Ovary (tissue), 7 donors: ENCODE measurements around a stretch of chr12.

GRCh38 chr12:92785927-92787261, 83.6 kb downstream of the PLEKHG7 start:
- PRO-cap, 7 experiments: no peak in any of the 7 experiments
- RAMPAGE, long total RNA, 2 experiments: no peak in any of the 2 experiments

- PRO-cap, 7 experiments: no peak in any of the 7 experiments
- RAMPAGE, long total RNA, 2 experiments: no peak in any of the 2 experiments
Observed at GRCh38 chr12:92827915-92828429, 101.1 kb downstream of the EEA1 start.

GRCh38 chr12:92852061-92852450, 77.0 kb downstream of the EEA1 start:
- PRO-cap, 7 experiments: no peak in any of the 7 experiments
- RAMPAGE, long total RNA, 2 experiments: no peak in any of the 2 experiments

DNA sequence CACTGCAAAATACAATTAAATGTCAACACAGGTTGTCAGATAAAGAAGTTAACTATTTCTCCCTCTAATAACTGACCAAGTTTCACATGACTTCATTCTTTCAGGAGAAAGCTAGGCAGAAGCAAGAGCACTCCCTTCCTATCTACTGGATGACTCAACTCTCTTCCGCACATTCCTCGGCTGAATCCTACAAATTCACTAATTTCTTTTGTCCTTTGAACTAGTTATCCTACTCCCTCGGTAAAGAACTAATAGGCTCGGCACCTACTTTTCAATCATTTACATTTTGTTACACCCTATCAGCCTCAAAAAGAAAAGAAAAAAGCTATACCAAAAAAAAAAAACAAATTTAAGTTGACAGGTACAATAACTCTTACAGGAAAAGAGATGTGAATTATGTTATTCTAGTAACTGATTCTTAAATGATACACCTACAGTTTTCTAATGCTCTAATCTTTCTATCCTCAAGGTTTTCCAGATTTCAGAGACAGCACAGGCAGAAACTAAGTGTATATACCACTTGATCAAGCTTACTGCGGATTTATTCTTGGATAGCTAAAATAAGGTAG, 1.2 kb downstream of the EEA1 start:
- PRO-cap, 7 experiments: peak in 7 of 7 experiments; most common plus-strand start position 95 of the sequence (in 7); most common minus-strand start position 147 of the sequence (in 1)
- RAMPAGE, long total RNA, 2 experiments: no peak in any of the 2 experiments

DNA sequence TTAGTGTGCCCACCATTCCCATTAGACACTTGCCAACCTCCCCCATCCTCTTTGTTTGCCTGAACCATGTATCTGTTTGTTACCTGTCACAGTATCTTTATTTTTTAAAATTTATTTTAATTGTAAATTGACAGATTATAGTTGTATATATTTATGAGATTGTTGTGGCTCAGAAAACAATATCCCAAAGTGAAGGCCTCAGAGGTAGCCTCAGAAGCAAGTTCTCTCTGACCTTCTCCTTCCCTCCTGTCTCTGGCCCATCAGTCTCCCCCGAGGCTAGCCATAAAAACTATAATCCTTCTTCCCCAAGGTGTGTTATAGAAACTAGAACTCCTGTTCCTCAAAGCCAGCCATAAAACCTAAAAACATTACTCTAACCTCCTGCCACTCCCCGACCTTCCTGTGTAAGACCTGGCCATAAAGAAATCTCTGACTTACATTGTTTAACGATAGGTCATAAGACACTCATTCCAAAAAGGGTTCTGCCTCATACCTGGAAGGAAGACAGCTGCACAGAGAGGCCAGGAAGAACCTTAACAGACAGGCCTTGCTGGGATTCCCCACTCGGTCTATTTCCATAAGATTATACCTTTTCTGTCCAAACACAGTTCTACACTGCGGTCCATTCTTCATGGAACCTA, 70.8 kb upstream of the EEA1 start:
- PRO-cap, 7 experiments: no peak in any of the 7 experiments
- RAMPAGE, long total RNA, 2 experiments: no peak in any of the 2 experiments

- PRO-cap, 7 experiments: no peak in any of the 7 experiments
- RAMPAGE, long total RNA, 2 experiments: no peak in any of the 2 experiments
Observed at GRCh38 chr12:93005702-93006330, 76.7 kb upstream of the EEA1 start.

- PRO-cap, 7 experiments: no peak in any of the 7 experiments
- RAMPAGE, long total RNA, 2 experiments: no peak in any of the 2 experiments
Observed at GRCh38 chr12:93237136-93237723, 140.5 kb upstream of the NUDT4 start.

DNA sequence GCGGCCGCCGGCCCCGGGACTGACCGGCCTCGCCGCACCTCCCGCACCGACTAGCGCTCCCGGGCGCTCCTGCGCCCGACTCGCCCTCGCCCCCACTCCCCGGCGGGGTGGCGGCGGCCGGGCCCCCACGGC, 291 bp downstream of the NUDT4 start:
- PRO-cap, 7 experiments: no peak in any of the 7 experiments
- RAMPAGE, long total RNA, 2 experiments: no peak in any of the 2 experiments

DNA sequence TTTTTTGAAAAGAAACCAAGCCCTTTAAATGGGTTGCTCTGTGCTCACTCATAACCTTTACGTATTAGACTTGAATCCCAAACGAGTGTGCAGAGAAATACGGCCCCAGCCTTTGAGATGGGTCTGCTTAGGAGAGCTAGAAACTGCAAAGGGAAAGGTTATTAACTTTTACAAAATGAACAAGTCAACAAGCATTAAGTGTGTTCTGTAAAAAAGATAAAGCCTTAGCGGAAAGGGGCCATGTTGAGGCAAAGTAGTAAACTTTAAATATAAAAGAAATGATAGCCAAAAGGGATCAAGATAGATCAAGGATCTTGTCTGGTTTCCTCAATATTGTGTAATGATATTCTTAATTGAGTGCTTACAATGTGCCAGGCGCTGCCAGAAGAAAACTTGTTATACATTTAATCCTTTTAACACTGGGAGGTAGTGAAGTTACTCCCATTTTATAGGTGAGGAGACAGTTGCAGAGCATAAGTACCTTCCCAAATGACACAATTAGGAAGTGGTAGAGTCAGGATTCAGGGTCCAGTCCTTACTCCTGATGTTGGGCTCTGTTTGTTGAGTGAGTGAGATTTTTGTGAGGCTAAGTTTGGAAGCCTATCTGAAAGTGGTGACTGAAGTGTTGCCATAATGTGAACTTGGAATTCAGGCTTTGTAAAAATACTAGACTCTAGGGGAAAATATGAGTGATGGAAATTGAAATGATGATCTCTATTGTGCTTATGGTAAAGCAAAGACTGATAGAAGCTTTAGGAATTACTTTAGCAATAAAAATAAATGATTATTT, 2.1 kb downstream of the NUDT4 start:
- PRO-cap, 7 experiments: peak in 3 of 7 experiments; most common plus-strand start position 80 of the sequence (in 2); most common minus-strand start position 66 of the sequence (in 1)
- RAMPAGE, long total RNA, 2 experiments: no peak in any of the 2 experiments

GRCh38 chr12:93501670-93502515, 34.6 kb downstream of the MRPL42 start:
- PRO-cap, 7 experiments: no peak in any of the 7 experiments
- RAMPAGE, long total RNA, 2 experiments: no peak in any of the 2 experiments

GRCh38 chr12:93682821-93683545, 5.8 kb downstream of the CRADD start:
- PRO-cap, 7 experiments: peak in 7 of 7 experiments; most common plus-strand start chr12:93683055 (in 3); most common minus-strand start chr12:93683128 (in 5)
- RAMPAGE, long total RNA, 2 experiments: no peak in any of the 2 experiments

GRCh38 chr12:93687197-93688102, 10.3 kb downstream of the CRADD start:
- PRO-cap, 7 experiments: no peak in any of the 7 experiments
- RAMPAGE, long total RNA, 2 experiments: no peak in any of the 2 experiments

DNA sequence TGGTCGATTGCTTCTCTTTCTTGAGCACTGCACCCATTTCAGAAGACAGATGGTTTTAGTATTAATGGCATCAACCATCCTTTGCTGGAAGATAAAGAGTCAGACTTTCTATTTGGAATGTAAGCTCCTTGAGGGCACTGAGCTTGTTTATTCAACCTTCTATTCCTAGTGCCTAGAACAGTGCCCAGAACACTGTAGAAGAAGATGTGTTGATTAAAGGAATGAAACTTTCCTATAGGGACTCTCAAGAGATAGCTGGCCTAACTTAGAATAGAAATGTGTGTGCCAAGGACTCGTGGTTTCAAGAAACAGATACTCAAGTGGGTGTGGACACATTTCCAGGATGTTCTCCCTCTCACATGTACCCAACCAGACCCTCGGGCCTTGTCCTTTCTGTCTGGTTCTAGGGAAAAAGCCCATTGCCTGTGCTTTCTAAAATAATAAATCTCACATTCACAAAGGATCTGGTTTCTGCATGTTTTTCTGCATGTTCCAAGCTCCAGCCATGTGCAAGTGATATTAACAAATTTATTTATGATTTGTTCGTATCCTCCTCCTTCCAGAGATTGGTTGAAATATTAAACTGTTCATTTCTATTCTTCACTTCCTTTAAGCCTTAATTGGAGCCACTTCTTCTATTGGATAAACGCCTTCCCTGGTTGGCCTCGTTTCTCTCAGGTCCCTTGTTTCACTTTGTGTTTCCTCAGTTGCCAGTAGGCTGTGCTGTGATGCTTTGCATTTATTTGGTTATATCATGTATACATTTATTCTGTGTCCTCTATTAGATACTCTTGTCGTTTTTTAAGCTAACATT, 89.7 kb downstream of the CRADD start:
- PRO-cap, 7 experiments: peak in 1 of 7 experiments; most common plus-strand start position 600 of the sequence (in 1); most common minus-strand start position 507 of the sequence (in 1)
- RAMPAGE, long total RNA, 2 experiments: no peak in any of the 2 experiments

GRCh38 chr12:94101417-94102050, 46.8 kb upstream of the PLXNC1 start:
- PRO-cap, 7 experiments: peak in 2 of 7 experiments; most common plus-strand start chr12:94101589 (in 2)
- RAMPAGE, long total RNA, 2 experiments: no peak in any of the 2 experiments

DNA sequence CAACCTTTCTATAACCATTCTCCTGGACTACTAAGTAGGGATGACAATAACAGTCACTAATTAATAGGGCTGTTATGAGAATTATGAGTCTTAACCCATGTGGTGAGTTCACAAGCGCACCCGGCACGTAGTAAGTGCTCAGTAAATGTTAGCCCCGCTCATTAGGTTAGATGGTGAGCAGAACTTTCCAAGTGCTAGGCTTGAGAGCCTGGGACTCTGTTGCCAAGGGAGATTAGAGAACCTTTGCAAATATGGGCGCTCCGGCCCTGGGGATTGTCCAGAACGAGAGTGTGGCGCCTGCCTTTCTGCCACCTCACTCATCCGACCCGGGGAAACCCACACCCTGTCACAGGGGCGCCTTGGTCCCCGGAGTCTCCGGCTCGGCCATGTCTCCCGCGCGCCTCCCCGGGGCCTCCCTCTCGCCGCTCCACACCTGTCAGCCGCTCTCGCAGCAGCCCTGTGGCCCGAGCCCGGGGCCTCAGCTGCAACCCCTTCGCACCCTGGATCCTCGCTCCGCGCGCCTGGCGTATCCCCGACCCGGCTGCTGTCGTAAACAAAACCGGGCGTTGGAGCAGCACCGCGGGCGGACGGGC, 585 bp upstream of the PLXNC1 start:
- PRO-cap, 7 experiments: peak in 6 of 7 experiments; most common plus-strand start position 556 of the sequence (in 3); most common minus-strand start position 459 of the sequence (in 2)
- RAMPAGE, long total RNA, 2 experiments: no peak in any of the 2 experiments

DNA sequence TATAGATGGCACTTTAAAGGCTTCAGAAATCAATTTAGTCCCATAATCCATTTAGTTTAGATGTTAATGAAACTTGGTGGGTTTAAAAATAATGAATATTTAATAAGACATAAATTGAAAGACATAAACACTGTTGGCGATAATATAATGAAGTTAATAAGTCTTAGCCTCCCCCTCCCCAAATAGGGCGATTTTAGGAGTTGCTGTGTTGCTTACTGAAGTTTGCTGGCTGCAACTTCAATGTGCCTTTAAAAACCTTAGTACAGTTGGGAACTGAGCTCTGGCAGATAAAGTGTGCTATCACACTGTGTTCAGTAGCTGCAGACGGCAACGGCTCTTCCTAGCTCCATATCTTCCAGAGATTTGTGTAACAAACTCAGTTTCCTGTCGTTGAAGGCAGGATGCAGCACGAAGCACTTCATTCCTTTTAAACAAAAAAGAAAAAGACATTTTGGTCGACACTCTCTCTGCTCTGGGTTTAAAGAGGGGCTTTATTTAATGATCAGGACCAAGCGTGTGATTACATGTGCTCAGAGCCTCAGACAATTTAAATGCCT, 19.6 kb downstream of the PLXNC1 start:
- PRO-cap, 7 experiments: peak in 1 of 7 experiments; most common plus-strand start position 379 of the sequence (in 1)
- RAMPAGE, long total RNA, 2 experiments: no peak in any of the 2 experiments

GRCh38 chr12:94276555-94277162, 128.3 kb downstream of the PLXNC1 start:
- PRO-cap, 7 experiments: no peak in any of the 7 experiments
- RAMPAGE, long total RNA, 2 experiments: no peak in any of the 2 experiments

DNA sequence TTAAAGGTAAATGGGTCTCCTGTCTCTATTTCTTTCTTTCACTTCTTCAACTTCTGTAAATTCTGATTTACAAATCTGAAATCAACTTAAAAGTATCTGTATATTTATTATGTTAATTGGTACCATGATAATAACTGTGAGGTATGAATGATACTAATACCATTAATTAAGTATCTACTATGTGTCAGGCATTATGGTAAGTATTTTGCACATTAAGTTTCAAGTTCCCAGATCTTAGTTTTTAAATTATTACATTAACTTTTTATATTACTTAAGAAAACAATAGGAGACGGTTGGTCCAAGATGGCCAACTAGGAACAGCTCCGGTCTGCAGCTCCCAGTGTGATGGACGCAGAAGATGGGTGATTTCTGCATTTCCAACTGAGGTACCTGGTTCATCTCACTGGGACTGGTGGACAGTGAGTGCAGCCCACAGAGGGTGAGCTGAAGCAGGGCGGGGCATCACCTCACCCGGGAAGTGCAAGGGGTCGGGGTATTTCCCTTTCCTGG, 70.4 kb downstream of the CEP83 start:
- PRO-cap, 7 experiments: no peak in any of the 7 experiments
- RAMPAGE, long total RNA, 2 experiments: no peak in any of the 2 experiments

DNA sequence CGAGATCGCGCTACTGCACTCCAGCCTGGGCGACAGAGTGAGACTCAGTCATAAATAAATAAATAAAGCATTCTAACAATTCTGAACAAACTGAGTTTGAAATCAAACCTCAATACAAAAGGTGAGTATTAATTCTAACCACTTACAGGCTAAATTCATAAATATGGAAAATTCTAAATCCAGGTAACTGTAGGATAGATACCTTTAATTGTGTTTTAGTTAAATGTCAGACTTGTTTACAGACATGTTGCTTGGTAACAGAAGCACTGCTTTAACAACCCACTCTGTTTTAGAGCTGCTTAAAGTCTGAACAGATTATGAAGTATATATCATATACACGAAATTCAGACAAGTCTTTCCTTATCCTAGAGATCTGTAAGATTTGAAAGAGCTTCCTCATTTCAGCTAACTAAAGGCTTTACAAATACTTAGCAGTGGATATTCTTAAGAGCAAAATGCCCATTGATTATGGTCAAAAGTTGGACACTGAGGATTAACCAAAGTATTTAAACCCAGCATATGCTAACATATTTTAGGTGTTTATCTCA, 907 bp downstream of the CEP83 start:
- PRO-cap, 7 experiments: no peak in any of the 7 experiments
- RAMPAGE, long total RNA, 2 experiments: no peak in any of the 2 experiments

- PRO-cap, 7 experiments: peak in 2 of 7 experiments; most common plus-strand start chr12:94562324 (in 2)
- RAMPAGE, long total RNA, 2 experiments: no peak in any of the 2 experiments
Observed at GRCh38 chr12:94561827-94562491, 88.4 kb downstream of the TMCC3 start.